SJSA1 (cell line): ENCODE measurements around the genes ACTL6A and DNAJC19.

- RAMPAGE, long total RNA: no peak
Observed at GRCh38 chr3:176361917-176362400, 835.3 kb downstream of the TBL1XR1 start.

DNA sequence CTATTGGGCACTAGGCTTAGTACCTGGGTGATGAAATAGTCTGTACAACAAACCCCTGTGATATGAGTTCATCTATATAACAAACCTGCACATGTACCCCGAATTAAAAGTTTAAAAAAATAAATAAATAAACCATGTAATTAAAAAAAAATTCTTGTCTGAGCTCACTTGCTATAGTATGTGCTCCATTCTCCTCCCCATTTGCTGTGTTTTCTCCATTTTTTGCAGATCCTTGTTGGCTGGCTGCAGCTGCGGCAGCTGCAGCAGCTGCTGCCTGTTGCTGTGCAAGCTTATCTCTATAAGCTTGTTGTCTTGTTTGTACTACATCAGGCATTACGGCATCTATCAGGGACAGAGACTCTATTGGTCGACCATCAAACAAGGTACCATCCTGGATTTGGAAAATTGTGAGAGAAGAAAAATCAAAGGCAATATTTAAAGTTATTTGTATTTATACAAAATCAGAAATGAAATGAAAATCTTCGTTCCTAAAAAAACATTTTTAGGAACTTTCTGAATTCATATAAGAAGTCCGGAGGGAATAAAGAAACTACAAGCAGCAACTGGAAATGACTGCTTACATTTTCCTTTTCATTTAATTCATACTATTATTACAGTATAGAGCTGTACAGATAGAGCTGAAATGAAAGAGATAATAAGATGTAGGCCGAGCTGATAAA lies 145.8 kb downstream of the TBL1XR1 start:
- RAMPAGE, long total RNA: no peak

GRCh38 chr3:177063786-177064904 lies 133.1 kb downstream of the TBL1XR1 start:
- RAMPAGE, long total RNA: no peak

DNA sequence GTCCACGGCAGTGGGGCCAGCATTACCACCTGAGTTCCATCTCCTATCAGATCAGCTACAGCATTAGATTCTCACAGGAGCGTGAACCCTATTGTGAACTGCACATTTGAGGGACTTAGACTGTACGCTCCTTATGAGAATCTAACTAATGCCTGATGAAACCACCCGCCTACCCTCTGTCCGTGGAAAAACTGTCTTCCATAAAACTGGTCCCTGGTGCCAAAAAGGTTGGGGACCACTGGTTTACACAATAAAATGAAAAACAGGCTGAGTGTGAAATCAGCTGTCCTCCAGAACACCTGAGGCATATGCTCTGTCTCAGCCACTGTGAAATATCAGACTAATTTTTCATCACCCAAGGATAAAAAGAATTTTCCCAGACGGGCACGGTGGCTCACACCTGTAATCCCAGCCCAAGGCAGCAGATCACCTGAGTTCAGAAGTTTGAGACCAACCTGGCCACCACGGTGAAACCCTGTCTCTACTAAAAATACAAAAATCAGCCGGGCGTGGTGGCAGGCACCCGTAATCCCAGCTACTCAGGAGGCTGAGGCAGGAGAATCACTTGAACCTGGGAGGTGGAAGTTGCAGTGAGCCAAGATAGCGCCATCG lies 45.8 kb downstream of the TBL1XR1 start:
- RAMPAGE, long total RNA: no peak

DNA sequence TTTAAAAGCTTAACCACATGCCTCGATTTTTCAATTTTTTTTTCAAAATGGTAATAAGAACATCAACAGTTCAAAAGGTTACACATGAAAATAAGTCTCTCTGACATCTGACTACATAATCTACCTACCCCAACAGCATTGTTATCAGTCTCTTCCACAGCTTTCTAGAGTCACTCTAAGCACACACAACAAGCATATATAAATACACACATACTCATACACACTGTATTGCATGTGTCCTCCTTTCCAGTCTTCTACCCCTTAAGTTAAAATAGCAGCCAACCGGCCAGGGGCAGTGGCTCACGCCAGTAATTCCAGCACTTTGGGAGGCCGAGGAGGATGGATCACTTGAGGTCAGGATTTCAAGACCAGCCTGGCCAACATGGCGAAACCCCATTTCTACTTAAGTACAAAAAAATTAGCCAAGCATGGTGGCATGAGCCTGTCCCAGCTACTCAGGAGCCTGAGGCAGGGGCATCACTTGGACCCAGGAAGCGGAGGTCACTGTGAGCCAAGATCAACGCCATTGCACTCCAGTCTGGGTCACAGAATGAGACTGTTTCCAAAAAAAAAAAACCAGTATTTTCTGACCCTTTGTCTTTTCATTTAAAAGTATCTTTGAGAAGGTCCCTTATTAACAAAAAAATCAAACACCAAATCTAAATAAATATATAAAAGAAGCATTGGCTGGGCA lies 12.1 kb downstream of the TBL1XR1 start:
- RAMPAGE, long total RNA: no peak

DNA sequence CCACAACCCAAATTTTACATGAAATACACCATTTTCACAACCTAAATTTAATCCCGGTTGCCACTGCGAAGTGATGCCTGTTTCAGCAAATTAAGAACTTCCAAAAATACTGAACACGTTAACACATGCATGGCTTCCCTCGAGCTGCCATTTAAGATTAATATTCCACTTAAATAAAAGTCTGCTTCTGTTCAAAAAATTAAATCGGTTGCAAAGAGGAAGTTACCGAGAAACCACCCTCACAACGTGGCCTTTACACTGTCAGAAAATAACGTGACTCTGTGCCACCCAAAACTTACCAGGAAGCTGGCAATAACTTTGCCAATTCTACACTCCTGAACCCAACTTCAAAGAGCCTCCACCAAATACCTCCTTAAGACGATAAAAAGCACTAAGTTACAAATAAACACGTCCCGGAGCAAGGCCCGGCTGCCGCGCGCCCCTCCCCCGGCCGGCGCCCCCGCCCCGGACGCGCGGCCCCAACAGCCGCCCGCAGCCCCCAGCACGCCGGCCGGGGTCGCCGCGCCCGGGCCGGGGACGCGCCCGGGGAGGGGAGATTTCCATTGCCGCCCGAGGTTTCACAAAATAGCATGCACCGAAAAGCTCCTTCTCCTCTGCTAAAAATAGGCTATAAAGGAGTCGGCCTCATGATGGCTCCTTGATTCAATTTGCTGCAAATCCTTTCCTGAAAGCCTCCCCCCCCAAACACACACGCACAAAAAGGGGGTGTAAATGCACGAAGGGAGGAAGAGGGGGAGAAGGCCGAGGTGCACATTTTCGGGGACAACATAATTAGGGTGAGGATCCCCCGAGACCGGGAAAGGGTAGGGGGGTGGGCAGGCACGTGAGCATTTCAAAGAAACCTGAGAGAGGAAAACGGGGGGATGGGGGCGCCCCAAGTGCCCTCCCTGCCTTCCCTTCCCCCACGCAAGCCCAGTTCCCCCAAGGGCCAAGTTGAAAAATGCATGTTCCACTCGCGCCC lies 950 bp downstream of the TBL1XR1 start:
- RAMPAGE, long total RNA: no peak

GRCh38 chr3:177201700-177201963 lies 4.3 kb upstream of the TBL1XR1 start:
- RAMPAGE, long total RNA: no peak

- RAMPAGE, long total RNA: no peak
Observed at GRCh38 chr3:177483572-177484015, 286.3 kb upstream of the TBL1XR1 start.

DNA sequence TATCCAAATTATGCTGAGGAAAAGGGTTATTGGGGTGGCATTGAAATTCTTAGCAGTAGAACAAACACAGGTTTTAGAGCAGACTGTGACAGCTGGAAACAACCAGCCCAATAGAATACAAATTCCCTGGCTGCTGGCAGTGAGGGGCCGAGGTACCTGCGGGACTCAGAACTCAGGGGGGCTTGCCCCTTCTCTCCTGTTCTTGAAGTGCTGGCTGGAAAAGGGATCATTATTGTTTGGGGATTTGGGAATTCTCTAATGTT lies 338.5 kb upstream of the TBL1XR1 start:
- RAMPAGE, long total RNA: no peak

GRCh38 chr3:177665467-177666309 lies 468.4 kb upstream of the TBL1XR1 start:
- RAMPAGE, long total RNA: no peak

DNA sequence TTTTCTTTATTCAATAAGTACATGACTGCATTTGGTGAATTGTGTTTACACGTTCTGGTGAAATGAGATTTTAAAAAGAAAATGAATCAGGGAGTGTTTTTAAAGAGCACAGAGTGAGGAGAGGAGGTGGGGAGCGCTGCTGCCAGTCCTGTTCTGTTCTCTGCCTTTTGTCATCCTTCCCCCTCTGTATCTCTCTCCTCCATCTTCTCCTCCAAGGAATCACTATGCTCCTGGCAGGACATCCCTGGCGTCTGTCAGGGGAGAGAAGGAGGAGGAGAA lies 627.5 kb upstream of the TBL1XR1 start:
- RAMPAGE, long total RNA: no peak

GRCh38 chr3:178859849-178860639 lies 211.6 kb downstream of the ZMAT3 start:
- RAMPAGE, long total RNA: no peak

DNA sequence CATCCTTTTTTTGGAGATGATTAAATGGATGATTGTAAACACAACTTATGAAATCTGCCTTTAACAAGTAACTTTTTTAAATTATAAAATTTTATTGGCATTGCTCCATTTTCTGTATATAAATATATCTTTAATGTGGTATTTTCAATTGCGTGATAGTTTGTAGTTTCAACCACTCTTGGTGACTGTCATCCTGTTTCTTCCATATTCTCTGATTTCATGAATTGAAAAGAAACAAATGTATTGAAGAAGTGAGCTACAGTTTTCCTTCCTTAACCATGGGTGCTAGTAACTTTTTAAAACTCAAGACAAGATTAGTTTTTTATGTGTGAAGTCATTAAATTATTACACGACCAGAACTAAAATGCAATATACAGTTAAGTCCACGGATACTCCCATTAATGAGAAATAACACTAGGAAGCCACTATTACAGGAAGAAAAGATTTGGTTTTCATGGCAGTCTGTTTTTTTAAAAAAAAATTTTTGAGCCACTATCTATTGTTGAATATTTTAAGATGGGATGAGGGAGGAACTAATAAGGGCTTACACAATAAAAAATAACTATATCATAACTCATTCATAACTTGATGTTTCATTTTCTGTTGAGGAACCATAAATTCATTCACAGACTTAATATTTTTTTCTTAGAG lies 11.8 kb downstream of the ZNF639 start:
- RAMPAGE, long total RNA: no peak

DNA sequence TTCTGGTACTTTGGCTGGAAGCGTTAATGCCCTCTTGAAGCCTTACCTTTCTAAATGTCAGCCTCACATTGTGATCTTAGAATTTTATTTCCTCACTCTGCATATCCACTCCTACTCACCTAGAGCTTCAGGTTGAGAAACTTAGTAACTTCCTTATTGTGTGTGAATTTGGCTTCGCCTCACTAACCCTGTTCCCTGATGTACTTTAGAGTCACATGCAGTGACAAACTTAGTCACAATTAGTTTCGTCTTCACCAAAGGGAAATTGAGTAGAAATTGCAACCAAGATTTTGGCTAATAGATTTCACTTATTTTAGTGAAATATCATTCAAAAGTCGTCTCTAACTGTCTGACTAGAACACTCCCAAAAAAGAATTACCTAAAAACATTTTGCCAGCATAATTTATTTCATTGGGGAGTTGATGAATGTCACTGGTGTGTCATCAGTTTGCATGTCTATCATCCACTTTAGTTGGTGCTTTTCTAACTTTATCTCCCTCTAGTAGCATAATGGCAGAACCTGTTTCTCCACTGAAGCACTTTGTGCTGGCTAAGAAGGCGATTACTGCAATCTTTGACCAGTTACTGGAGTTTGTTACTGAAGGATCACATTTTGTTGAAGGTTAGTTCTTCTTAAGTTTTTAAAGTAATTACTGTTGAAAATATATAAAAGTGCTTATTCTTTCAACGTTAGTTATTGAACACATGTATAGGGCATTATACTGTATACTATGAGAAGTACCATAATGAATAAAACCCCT lies 1.0 kb downstream of the MFN1 start:
- RAMPAGE, long total RNA: no peak

DNA sequence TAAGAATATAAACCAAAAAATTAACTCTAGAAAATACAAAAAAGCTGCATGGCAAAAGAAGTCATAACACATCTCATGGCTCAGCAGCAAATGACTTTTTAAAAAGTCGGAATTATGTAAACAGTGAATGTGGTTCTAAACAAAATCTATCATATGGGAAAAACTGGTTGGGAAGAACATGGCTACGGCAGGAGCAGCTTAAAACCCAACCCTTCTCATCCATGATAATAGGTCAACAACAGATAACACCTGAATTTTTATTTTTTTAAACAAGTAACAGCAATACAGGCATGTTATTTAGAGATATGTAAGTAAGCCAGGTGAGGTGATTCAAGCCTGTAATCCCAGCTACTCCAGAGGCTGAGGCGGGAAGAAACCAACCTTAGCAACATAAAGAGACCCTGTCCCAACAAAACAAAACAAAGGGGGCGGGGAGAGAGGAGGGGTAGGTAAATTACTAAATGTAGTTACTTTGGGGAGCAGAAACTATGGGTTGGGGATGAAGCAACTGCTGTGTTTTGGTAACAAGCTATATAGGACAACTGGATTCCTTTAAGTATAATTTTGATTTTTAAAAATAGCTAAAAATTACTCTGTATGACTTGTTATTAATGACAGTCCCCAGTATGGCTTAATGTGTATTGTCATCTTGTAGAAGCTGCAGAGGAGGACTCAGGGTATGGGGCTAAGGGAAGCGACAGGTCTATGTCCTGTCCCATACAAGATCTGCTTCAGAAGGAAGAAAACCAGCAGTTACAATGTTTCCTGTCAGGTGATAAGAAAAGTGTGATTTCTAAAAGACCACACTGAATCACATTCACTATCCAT lies 46.9 kb downstream of the GNB4 start:
- RAMPAGE, long total RNA: no peak

- RAMPAGE, long total RNA: no peak
Observed at GRCh38 chr3:179473537-179473984, 22.3 kb upstream of the GNB4 start.

- RAMPAGE, long total RNA: start-site peak on the plus strand at chr3:179562943-179562977, 384 and 129 reads in 2 replicates
Observed at GRCh38 chr3:179562487-179563408, at the start of gene ACTL6A. Gene ACTL6A, plus strand, starts transcription at chr3:179562926.

GRCh38 chr3:179708789-179709182 lies 55.9 kb downstream of the USP13 start:
- RAMPAGE, long total RNA: no peak

DNA sequence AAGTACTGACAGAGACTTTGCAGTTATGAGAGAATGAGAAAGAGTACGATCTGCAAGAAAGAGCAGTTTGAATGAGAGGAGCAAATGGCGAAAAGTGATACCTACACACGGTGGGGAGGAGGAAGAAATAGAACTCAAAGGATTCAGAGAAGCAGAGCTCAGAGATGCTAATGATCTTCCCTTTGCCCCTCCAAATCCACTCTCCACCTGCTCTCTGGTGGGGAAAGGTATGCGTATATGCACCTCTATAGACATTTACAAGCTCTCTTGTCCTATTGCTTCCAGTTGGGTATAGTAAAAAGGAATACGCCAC lies 123.3 kb upstream of the TTC14 start:
- RAMPAGE, long total RNA: no peak

GRCh38 chr3:180988952-180990211 lies at the start of gene DNAJC19:
Gene DNAJC19, minus strand, starts transcription at chr3:180989736.
- RAMPAGE, long total RNA: start-site peak on the minus strand at chr3:180989690-180989752, 971 and 760 reads in 2 replicates